OVCAR3 (cell line): ENCODE data around the gene TAFA1.

GRCh38 chr3:64188918-64189658 is 36.2 kb downstream of the PRICKLE2 start:
- RRBS = no CpG with 5 or more reads among the region's 8 CpGs

- RRBS = 60% methylated on average over 1 of the region's 12 CpGs
Measured at GRCh38 chr3:64238938-64239626, 13.8 kb upstream of the PRICKLE2 start.

DNA sequence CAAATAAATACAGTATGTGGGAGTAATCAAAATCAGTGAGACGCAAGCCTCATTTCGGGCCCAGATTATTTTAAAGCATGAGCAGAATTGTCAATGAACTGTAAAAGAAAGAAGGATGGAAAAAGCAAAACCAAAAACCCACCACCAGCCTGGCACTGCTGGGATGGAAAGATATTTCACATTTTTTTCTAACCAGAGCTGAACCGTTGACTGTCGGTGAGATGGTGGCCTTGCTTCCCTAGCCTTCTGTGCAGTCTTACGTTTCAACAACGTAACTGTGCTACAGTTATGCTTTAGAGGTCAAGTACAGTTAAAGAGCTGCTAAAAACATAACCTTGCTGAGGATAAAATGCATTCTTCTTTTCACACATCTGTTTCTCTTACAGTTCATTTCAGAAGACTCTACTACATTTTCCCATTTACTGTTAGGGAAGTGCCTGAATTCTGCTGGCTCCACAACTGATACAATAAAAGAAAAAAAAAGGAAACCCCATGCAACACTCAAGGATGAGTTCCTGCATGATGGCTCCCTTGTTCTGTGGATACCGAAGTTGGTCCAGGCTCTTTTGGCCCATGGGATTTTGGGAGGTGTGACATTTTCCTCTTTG is 160.6 kb upstream of the PRICKLE2 start:
- RRBS = no CpG with 5 or more reads among the region's 7 CpGs

DNA sequence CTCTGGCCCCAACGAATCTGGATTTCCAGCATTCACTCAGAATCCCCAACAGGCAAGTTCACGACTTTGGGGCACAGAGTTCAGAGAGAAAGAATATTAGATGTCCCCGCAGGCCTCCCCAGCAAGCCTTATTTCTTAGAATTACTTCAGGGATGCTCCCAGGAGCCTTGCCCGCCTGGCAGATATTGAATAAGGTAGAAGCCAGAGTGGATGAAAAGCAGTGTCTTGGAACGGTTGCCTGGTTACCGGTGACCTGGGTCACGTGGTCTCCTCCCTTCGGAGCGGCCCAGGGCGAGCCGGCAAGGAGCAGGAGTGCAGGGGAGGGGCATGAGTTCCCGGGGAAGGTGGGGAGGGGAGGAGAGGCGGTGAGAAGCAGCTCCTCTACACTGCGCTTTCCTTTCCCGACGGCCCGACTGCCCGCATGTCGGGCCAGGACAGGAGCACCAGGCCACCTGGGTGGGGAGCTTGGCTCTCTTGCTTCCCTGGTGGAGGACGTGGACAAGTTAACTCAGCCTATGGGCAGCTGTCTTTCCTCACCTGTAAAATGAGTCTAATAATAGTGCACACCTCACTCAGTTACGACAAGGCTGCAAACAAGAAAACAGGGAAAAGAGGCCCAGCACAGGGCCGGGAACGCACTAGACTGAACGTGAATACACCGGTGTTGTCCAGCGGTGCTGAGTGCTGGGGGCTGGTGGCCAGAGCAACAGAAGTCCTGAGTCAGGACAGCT is 198.4 kb downstream of the ADAMTS9 start:
- RRBS = 8% methylated on average over 7 of the region's 26 CpGs

DNA sequence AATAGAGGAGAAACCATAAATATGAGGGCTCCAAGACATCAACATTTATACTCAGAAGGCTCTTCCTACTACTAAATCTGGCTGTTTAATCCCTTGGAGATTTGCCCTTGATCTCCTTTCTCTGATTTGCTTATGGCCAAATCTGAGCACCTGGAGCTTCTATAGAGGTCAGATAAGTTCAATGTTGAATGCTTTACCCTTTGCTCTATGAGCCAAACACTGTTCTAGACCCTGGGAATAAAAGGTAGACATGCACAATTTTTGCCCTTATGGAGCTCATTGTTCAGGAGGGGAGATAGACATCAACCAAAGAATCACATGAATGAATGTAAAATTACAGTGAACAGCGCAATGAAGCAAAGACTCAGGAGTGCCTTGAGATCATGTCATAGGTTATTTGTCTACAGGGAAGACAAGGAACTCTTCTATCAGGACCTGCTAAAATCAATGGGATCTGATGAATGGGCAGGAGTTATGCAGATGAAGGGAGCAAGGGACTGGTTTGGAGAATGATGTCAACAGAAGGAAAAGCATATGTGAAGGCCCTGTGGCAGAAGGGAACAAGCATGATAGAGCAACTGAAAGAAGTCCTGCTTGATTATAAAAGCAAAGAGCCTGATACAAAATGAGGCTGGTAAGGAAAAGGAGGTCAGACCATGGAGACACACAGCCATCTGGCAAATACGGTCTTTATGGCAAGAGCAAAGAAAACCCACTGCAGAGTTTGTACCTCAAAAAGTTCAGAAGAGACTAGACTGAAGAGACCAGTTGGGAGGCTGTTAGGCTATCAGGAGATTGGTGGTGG is 226.7 kb upstream of the ADAMTS9 start:
- RRBS = no CpG with 5 or more reads among the region's 2 CpGs

DNA sequence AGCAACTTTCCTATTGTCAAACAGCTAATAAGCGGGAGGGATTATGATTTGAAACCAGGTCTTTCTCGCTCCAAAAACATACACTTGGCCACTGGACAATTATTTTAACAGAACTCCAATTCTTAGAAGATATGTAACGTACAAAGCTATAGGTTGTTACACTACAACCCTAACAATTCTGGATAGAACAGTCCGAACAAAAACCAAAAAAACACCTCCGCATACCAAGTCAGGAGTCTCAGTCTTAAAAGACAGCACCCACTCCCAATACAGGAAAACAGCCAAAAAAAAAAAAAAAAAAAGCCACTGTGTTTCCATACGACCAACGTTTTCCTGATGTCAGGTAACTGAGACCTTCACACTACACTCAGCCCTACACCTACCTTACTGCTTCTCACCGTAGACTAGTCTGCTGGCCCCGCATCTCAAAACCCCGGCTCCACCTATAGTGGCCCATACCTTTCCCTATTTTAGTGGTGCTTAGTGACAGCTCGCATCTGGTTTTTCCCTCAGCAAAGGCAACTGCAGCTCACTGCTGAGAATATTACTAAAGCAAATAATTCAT is 339.5 kb upstream of the ADAMTS9 start:
- RRBS = no CpG with 5 or more reads among the region's 11 CpGs

DNA sequence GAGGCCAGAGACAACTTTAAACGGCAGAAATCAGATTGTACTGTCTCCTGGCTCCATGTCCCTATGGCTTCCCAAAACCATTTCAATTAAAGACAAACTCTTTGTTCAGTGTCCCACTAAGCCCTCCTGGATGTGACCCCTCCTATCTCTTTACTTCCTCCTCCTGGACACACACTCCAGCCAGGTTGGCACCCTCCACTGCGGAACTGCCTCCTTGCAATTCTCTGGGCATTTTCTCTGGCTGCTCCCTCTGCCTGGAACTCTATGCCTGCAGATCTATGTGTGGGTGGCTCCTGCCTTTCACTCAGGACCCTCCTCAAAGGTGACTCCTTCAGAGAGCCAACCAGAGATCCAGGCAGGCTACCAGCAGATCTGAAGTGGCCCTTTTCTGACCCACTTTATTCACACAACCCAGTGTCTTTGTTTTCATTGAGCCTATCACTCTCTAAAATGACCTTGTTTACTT is 626.7 kb downstream of the MAGI1 start:
- RRBS = no CpG with 5 or more reads among the region's 2 CpGs

DNA sequence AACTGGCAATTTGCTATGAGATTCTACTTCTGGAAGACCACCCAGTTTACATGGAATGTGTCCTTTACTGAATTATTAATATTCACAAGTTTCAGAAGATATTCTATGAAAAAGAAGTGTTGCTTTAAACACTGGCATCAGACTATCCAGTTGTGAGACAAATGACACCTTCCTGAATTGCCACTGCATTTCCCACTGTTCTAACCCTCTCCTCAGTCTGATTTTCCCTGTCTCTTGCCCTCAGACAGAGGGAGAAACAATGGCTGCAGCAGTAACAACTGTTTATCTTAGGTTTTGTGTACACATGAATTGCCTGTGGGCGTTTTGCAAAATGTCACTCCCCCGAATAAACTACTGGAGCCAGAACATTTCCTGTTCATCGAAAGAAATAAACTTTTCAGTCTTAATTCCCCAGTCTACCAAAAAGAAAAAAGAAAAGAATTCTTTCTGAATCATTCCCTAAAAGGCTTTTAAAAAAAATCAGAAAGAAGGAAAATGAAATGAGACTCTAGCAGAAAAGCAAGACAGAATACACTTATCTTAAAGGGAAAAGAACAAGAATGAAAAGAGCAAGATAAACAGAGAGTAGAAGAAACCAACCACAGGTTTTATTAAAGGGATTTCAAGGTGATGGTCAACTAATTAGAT is 155.1 kb downstream of the MAGI1 start:
- RRBS = no CpG with 5 or more reads among the region's 3 CpGs

GRCh38 chr3:65936764-65937762 is 101.7 kb downstream of the MAGI1 start:
- RRBS = no CpG with 5 or more reads among the region's 7 CpGs

DNA sequence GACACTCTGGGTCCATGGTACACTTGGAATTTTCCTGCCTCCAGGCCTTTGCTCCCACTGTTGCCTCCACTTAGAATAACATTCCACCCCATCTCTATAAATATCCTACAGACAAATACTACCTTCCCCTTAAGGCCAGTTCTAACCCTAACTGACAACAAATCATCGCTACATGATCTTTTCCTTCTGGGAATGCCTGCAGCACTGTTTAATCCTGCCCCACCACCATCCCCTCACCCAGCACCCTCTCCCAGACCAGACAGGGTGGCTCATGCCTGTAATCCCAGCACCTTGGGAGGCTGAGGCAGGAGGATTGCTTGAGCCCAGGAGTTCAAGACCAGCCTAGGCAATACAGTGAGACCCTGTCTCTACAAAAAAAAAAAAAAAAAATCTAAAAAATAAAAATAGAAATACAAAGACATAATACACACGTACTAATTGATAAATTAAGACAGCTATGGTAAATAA is 23.9 kb downstream of the MAGI1 start:
- RRBS = no CpG with 5 or more reads among the region's 2 CpGs

GRCh38 chr3:66393329-66394572 is 107.1 kb downstream of the LRIG1 start:
- RRBS = no CpG with 5 or more reads among the region's 23 CpGs

DNA sequence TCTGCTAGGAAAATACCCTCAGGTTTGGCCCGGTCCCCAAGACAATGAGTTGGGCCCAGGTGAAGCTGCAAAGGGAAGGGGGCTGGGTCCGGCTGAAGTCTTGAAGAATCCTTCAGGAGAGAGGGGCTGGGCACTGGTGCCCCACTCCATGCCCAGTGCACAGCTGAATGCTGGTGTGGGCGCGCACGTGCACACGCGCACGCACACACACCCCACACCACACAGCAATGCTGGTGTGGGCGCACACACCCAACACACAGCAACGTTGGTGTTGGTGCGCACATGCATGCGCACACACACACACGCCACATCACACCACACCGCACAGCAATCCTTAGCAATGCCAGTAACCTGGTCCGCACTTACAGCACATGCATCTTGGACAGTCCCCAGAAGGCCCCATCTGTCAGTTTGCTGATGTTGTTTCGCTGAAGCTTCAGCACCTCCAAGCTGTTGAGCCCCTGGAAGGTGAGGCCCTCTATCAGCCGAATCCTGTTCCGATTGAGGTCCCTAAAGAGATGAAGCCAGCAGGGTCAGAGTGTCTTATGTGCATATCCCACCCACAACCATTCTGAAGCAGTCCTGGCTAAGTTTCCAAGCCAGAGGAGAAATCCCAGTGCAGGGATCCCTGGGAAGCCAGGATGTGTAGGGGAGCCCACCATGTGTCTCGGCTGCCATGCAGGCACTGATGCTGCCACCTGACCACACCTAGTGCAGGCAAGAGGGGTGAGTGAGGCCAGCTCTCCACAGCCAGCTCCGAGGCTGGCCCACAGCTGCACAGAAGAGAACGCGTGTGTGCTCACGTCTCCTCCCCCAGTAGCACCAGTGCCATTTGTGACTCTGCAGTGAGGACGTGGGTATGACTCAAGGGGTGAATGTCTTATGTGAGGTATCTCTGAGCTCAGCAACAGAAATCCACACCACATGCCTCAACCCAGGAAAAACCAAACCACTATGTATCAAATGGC is 88.0 kb downstream of the LRIG1 start:
- RRBS = 100% methylated on average over 2 of the region's 24 CpGs

DNA sequence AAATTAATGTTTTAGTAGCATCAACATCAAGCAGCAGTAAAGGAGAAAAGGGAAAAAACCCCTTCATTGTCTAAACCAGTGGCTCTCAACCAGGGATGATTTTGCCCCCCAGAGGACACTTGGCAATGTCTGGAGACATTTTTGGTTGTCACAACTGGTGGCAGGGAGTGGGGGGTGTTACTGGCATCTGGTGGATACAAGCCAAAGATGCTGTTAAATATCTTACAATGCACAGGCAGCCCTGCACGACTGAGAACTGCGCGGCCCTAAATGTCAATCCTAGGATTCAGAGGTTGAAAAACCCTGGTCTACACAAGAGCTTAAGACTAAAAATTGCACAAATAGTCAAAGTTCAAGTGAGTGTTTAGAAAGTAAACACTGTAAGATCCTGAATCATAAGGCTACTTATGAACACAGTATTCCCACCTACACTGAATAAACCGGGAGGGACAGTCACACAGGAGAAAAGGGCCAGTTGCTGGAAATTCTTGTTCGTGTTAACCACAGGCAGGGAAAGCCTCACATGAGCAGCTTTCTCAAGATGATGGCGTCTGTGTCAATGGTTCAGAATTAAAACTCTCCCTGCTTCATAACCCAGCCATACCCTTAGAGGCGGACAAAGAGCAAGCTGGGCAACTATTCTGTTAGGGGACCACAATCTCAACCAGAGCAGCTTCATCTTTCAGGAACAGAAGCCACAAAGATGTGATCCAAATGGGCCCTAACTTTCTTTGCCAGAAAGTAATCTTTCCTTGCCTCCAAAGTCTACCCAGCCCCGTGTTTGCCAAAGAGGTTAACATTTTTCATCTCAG is 37.7 kb downstream of the LRIG1 start:
- RRBS = no CpG with 5 or more reads among the region's 8 CpGs

- RRBS = no CpG with 5 or more reads among the region's 9 CpGs
Measured at GRCh38 chr3:66485524-66486066, 15.2 kb downstream of the LRIG1 start.

GRCh38 chr3:66972225-66972532 is 25.9 kb upstream of the KBTBD8 start:
- RRBS = no CpG with 5 or more reads among the region's 12 CpGs

DNA sequence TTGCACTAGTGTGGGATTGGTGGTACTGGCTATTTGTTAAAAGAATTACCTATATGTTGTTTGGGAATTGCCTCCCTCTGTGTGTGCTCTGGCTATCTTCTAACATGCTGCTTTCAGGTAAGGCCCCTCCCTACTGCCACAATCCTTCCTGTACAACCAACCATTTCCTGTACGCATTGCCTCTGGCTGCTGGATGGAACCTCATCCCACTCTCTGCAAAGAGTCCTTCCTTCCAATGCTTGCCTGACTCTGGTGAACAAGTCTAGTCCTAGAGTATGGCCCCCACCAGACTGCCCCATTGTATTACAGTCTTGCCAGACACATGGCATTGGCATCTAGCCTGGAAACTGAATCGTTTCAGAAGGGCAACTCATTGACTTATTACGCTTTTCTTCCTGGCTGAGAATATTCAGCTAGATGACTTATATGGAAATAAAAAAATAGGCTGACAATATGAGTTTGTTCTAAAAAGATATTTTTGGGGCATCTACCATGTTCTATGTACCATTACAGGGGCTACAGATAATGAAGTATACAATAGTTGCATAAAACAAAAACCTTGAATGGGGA is 170.3 kb downstream of the SUCLG2 start:
- RRBS = no CpG with 5 or more reads among the region's 3 CpGs

GRCh38 chr3:67593454-67594085 is 60.8 kb downstream of the SUCLG2 start:
- RRBS = no CpG with 5 or more reads among the region's 6 CpGs

GRCh38 chr3:68003981-68004643 is at the start of gene TAFA1:
TAFA1 (plus strand) TSS chr3:68004247.
- RRBS = no CpG with 5 or more reads among the region's 9 CpGs

- RRBS = no CpG with 5 or more reads among the region's 9 CpGs
Measured at GRCh38 chr3:69011852-69012452, 1.5 kb downstream of the EOGT start.

DNA sequence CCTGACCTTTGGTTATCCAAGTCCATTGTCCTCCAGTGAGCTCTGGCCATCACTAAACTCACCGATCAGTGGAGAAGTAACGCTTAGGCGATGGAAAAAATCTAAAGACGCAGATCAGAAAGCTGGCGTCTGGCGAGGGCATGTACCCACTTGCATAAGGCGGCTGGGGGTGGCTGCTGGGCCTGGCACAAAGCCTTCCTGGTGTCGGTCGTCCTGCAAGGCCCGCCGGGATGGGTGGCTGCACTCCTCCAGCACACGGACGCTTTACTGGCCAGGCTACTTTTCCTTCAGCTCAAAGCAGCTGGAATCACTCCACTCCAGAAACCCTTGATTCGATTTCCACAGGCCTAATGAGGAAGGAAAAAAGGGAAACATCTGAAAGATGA is 1.0 kb downstream of the EOGT start:
- RRBS = no CpG with 5 or more reads among the region's 14 CpGs